ENCODE measurements around a stretch of chr15.

GRCh38 chr15:101697011-101697598 is 27.2 kb downstream of the TARS3 start:
- RRBS, 2 experiments, result no CpG with 5 or more reads among the region's 4 CpGs